Measurements from ENCODE around the genes ANKRD33 and KRT6C.

- PRO-cap, 10 experiments, result no peak in any of the 10 experiments
Measured at GRCh38 chr12:51884548-51884793, 3.4 kb upstream of the ANKRD33 start.

- PRO-cap, 10 experiments, result peak in 1 of 10 experiments; most common minus-strand start chr12:51887983 (in 1)
Measured at GRCh38 chr12:51887737-51888495, at the start of gene ANKRD33. Gene ANKRD33, plus strand, starts transcription at chr12:51888103.

GRCh38 chr12:51898675-51899454 lies 8.4 kb upstream of the ACVRL1 start:
- PRO-cap, 10 experiments, result no peak in any of the 10 experiments

- PRO-cap, 10 experiments, result no peak in any of the 10 experiments
Measured at GRCh38 chr12:51909953-51910500, 2.7 kb downstream of the ACVRL1 start.

DNA sequence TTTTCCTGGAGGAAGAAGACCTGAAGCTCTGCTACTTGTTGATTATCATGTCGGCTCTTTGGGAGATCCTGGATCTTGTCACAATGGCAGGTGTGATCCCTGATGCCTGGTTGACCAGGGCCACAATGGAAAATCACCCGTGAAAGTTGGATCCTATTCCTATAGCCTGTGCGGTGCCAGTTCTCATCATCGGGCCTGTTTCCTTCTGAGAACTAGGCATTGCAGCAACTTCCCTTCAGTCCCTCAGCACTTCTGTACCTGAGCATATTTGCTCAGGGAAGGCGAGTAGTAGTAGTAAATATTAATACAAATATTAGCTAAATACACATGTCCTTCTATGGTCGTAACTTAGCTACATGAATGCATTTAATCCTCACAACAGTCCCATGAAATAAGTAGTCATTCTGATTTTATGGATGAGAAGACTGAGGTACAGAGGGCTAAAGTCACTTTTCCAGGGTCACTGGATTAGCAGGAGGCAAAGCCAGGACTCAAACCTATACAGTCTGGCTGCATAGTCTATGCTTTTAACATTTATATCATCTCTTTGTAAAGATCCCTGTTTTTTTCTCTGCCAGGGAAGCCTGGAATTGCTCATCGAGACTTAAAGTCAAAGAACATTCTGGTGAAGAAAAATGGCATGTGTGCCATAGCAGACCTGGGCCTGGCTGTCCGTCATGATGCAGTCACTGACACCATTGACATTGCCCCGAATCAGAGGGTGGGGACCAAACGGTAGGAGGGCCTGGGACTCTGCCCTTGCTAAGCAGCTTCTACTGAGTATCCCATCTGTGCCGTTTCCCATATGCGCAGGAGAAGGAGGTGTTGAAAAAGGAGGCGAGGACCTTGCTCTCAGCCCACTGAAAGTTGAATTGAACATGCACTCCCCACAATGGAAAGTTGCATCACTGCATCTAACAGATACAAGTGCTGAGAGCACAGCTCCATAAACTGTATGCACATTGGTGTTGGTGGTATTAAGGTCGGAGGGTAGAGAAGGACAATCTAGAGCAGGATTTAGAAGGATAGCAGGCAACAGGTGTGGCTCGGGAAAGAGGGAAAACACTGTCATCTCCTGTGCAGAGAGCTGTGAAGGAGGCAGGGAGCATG lies 21.8 kb upstream of the TAMALIN start:
- PRO-cap, 10 experiments, result peak in 1 of 10 experiments; most common plus-strand start position 471 of the sequence (in 1); most common minus-strand start position 254 of the sequence (in 1)

GRCh38 chr12:52011149-52012000 lies 4.6 kb downstream of the TAMALIN start:
- PRO-cap, 10 experiments, result no peak in any of the 10 experiments

DNA sequence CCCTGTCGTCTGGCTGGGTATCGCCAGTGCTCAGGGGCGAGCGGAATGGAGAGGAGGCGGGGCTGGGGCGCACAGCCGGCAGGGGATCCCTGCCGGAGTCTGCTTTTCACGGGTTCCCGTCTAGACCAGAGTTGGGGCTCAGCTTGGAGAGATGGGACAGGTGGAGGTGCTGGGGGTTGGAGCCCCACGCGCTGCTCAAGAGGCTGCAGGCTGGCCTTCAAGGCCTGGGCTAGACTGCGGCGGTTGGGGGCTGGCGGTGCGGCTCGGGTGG lies 16.2 kb downstream of the TAMALIN start:
- PRO-cap, 10 experiments, result peak in 9 of 10 experiments; most common plus-strand start position 26 of the sequence (in 9)

GRCh38 chr12:52043848-52044882 lies 7.1 kb upstream of the NR4A1 start:
- PRO-cap, 10 experiments, result peak in 4 of 10 experiments; most common plus-strand start chr12:52044478 (in 1); most common minus-strand start chr12:52044483 (in 2)

DNA sequence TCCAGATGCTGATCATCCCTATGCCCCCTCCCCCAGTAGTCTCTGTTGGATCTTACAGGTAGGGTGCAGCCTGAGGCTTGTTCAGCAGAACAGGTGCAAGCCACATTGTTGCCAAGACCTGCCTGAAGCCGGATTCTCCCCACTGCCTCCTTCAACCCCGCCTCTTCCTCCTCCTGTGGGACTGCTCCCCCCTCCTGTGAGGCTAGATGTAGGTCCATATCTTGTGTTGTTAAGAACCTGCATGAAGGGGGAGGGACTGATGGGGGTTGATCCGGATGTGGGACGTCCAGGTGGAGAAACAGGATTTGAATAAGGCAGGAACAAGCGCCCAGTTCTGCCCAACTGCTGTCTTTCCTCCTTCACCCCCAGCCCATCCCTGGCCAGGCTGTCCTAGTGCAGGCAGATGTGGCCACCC lies 1.2 kb downstream of the NR4A1 start:
- PRO-cap, 10 experiments, result peak in 6 of 10 experiments; most common plus-strand start position 297 of the sequence (in 3); most common minus-strand start position 198 of the sequence (in 3)

- PRO-cap, 10 experiments, result peak in 1 of 10 experiments; most common plus-strand start chr12:52053700 (in 1); most common minus-strand start chr12:52053548 (in 1)
Measured at GRCh38 chr12:52053487-52053777, 2.2 kb downstream of the NR4A1 start.

DNA sequence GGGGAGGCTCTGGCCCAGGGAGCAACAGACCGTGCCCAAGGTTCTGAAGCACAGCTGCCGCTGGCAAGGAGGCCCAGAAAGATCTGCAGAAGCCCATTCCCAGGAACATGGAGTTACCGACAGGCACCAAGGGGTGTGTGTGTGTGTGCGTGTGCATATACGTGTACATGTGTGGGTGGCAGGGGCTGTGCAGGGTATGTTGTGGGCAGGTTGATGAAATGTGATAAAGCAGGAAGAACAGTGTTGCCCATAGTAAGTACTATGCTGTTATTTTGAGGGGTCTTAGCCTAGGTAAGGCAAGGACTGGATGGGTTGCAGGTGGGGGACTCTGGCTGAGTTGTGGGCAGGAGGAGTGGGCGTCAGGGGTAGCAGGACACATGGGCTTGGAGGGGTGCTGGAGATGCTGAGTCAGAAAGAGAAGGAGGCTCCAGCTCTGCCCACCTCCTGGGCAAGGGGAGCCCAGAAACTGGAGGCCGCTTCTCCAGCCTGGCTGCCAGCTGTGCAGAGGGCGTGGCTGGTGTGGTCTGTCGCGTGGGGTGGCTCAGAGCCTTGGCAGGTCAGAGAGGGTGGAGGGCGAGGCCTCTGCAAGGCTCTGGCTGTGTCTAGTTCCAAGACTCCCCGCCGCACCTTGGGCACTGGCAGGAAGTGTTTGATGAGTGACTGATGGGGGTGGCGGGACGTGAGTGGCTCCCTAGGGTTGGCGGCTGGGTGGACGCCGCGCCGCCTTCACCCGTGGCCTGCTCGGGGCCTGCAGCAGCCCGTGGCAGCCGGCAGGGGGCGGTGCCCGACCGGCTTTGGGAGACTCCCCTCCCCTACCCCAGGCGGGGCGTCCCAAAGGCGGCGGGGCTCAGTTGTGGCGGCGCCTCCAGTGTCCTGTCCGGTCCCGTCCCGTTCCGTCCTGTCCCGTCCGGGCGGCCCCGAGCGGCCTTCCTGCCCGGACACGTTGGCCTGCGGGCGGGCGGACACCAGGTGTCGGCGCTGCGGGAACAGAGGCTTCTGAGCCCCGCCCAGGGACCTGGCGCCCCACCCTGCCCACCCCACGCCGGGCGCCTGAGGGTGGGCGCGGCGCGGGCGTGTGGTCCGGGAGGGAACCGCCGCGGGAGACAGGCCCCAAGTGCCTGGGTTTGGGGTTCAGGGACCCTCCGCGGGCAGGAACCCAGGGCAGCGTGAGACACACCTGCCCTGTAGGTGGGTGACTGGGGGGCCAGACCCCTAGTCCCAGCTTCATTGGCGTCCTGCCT lies 39.9 kb downstream of the KRT80 start:
- PRO-cap, 10 experiments, result peak in 7 of 10 experiments; most common plus-strand start position 834 of the sequence (in 7); most common minus-strand start position 501 of the sequence (in 2)

DNA sequence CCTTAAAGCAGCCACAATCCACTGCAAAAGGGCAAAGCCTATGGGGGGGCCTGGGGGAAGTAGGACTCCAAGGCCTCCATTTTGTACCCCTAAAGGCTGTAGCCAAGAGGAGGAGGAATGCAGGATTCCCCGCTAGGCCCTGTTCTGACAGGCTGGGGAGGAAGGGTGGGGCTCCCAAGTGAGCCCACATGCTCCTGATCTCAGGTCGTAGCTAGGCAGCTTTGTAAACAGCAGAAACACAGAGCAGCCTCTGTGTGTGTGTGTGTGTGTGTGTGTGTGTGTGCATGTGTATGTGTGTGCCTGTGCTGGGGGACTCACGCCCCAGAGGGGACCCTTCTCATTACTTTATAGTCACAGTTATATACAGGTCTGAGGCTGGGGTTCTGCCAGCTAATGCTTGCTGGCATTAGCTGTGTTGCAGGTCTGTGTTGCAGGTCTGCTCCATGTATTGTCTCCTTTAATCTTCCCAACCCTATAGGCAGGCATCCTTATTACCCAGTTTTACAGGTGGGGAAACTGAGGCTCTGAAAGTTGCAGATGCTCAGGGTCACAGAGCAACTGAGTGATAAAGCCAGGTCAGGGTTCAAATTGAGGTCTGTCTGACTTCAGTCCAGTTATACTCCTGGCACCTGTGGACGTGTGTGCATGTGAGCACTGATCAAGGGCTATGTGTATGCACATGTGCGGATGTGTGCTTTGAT lies 36.2 kb downstream of the KRT80 start:
- PRO-cap, 10 experiments, result no peak in any of the 10 experiments

DNA sequence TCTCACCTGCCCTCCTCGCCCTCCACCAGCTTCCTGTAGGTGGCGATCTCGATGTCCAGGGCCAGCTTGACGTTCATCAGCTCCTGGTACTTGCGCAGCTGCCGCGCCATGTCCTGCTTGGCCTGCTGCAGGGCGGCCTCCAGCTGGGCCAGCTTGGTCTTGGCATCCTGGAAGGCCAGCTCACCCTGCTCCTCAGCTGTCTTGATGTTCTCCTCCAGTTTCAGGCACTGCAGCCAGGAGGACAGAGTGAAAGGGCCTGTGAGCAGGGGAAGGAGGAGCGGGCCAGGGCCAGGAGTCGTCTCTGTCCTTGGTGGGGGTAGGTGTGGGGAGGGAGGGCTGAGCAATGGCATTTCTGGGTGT lies 19.6 kb downstream of the KRT80 start:
- PRO-cap, 10 experiments, result no peak in any of the 10 experiments

DNA sequence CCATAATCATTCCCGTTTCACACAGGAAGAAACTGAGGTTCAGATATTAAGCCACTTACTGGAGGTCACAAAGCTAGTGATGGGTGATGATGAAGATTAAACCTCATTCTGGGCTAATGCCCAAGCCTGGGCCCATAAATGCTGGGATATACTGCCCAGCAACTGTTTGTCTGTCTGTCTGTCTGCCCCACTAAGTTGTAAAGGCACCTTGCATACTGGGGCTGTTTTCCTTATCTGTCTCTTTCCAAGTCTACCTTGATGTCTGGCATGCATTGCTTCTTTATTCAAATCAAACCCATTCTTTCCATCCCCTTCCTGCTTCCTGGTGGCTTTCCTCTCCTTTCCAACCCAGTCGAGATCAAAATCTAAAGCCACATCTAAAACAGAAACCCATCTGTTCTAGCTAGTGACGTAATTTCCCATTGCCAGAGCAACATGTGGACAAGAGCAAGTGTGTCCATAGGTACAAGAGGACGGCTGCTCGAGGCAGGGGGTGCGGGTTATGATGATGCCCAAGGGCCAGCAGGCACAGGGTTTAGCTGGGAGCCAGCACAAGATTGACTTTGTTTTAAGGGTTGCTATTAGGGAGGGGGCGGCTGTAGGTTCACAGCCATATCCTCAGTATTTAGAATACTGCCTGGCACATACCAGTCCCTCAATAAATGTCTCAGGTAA lies 7.1 kb downstream of the KRT80 start:
- PRO-cap, 10 experiments, result no peak in any of the 10 experiments

- PRO-cap, 10 experiments, result no peak in any of the 10 experiments
Measured at GRCh38 chr12:52197607-52198435, 6.0 kb upstream of the KRT80 start.

DNA sequence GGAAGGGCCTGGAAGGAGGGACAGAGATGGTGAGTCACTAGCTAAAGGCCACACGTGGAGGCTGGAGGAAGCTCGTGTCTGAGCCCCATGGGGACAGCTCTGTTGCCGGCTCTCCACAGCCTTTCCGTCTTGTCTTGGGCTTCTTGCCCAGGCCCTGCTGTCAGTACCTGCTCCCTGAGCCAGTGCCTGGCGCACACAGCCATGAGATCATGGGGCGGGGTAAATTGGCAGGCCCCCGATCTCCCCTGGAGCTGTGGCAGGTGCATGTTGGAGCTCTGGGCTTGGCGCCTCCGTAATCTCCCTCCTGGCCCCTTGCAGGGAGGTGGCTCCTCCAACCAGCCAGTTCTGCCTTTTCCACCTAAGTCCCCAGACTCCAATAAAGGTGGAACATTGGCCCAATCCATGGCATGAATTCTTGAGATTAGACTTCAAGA lies 16.1 kb upstream of the KRT80 start:
- PRO-cap, 10 experiments, result peak in 4 of 10 experiments; most common plus-strand start position 256 of the sequence (in 2); most common minus-strand start position 136 of the sequence (in 3)

- PRO-cap, 10 experiments, result peak in 10 of 10 experiments; most common plus-strand start chr12:52236245 (in 8); most common minus-strand start chr12:52236134 (in 9)
Measured at GRCh38 chr12:52235416-52236601, 2.8 kb downstream of the KRT7 start.

DNA sequence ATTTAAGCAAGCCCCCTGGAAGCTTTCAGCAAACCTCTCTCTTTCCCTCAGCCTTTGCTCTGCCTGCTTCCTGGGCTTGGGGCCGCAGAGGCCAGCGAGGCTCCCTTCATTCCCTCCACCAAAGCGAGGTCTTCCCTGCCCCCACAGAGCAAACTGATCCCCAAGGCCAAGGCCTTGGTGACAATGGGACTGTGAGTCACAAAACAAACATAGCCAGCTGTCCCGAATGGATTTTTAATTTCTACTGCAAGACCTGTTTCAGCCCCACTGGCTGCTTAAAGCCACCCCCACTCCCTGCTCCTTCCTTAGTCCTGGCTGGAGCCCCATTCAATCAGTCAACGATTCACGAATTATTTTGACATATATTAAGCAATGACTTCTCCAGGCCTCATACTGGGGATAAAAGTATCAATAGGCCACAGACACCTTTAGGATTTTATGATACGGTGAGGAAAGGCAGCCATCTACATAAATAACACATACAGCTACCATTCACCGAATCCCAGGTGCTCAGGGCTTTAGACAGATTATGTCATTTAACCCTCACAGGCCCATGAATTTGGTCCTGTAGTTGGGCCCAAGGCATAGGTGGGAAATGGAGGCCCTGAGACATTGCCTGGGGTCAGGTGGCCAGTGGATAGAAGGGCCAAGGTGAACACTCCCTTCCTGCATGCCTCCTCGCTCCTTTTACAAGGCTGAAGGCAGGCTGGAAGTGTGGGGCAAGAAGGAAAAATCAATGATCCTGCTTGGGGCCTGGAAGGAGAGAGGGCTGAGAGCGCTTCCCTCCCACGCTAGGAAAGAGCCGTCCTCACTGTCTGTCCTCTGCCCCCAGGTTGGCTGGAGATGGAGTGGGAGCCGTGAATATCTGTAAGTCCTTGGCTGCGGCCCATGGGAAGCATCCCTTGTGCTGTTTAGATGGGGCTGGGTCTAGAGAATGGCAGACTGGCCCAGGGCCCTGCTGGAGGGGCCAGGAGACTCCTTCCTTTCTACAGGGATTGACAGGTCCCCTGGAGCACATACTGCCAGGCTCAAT lies 14.6 kb downstream of the KRT7 start:
- PRO-cap, 10 experiments, result peak in 8 of 10 experiments; most common plus-strand start position 308 of the sequence (in 4); most common minus-strand start position 124 of the sequence (in 8)

DNA sequence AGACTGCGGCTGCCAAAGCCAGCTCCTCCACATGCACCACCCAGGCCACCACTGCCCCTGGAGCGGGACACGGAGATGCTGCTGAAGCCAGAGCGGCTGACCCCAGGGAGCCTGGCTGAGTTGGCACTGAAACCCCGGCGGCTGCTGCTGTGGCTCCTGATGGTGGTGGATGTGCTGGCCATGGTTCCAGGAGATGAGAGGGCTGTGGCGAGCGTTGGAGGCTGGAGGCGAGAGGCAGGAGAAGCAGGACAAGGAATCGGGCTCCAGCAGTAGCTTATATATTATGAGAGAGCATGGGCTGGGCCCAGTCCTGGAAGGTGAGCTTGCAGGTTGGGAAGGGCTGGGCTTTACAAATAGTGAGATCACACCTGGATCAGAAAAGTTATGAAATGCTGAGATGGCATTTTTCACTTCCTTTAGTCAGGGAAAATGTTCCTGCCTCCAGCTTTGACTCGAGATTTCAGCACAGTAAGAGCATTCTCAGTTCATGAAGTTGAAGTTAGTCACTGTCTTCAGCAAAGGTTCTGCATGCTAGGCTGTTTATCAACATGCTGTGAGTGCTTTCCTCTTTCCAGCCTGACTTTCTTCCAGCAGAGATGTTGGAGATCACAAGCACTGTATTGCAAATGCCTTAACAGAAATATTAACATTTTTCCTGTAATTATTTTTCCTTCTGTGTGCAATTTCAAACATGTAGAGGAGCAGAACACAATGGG lies at the start of gene KRT6C:
Gene KRT6C, minus strand, starts transcription at position 250 of the 716 bp plus-strand sequence.
- PRO-cap, 10 experiments, result no peak in any of the 10 experiments

DNA sequence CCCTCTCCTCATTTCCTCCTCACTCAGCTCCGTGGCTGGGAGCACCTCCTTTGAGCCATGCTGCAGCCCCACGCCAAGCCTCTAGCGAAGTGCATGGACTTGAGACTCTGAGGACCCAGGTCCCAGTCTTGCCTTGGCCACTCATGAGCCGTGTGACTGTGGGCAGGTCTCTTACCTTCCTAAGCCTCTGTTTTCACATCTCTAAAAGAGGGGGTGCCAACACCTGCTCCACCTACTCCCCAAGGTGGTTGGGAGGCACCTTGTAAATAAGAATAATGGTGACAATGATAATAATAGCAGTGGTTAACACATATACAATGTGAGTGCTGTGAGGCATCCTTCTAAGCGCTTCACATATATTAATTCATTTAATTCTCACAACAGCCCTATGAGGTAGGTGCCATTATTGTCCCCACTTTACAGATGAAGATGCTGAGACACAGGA lies 6.3 kb upstream of the KRT71 start:
- PRO-cap, 10 experiments, result no peak in any of the 10 experiments

Measured in Metastatic Breast Carcinoma in the Brain (tissue), 10 donors.